ENCODE data around the gene XCL1.

GRCh38 chr1:167263812-167264477 is 43.3 kb downstream of the POU2F1 start:
- PRO-cap, 2 experiments: no peak in any of the 2 experiments

DNA sequence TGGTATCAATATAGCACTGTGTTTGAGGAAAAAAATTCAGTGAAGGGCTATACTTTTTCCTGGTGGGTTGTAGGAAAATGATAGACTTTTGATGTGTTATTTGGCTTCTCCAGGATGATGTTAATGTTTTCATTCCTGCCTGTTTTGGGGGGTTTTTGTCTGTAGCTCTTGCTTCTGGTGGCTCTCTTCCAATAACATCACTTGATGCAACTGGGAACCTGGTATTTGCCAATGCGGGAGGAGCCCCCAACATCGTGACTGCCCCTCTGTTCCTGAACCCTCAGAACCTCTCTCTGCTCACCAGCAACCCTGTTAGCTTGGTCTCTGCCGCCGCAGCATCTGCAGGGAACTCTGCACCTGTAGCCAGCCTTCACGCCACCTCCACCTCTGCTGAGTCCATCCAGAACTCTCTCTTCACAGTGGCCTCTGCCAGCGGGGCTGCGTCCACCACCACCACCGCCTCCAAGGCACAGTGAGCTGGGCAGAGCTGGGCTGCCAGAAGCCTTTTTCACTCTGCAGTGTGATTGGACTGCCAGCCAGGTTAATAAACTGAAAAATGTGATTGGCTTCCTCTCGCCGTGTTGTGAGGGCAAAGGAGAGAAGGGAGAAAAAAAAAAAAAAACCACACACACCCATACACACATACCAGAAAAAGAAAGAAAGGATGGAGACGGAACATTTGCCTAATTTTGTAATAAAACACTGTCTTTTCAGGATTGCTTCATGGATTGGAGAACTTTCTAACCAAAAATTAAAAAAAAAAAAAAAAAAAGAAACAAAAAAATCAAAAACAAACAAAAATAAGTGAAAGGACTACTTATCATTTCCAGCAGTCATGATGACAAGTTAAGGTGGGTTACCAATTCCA is 102.8 kb downstream of the CD247 start:
- PRO-cap, 2 experiments: no peak in any of the 2 experiments

DNA sequence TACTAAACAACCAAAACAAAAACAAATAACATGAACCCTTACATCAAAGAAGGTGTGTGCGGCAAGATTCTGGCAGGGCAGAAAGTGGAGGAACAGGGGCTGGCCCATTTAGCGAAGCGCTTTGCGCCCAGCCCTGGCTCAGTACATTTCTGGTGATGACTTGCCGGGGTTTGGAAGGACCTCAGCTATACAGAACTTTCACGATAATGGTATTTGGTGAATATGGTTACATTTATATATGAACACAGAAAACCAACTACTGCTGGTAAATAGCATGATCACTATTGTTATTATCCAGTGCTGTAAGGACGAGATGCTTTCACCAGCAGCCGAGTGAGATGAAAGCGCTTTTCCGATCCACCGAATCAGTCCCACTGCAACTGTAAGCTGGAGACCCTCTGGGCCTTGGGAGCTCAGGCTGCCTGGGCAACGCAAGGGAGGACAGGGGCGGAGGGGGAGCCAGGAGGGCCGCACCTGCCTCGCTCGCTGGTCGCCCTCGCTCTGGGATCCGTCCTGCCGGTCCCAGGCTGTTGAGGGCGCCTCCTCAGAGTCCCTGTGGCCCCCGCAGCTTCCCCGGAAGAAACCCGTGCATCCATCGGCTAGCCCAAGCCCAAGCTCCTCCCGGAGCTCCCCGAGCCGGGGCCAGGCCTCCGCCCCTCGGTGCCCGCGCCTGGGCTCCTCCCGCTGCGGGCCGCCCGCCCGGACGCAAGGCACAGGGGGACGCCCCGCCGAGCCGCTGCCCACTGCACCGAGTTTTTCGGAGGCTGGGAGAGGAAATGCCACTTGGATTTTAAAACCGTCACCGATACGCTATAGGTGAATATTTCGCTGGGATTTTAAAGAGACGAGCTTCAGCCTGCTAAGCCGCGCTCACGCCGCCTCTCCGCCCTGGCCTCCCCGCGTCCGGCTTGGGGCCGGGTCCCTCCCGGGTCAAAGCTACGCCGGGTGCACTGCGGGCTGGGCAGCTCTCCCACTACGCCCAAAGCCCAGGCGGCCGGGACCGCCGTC is 63.6 kb downstream of the CD247 start:
- PRO-cap, 2 experiments: peak in 2 of 2 experiments; most common plus-strand start position 684 of the sequence (in 2); most common minus-strand start position 620 of the sequence (in 2)

- PRO-cap, 2 experiments: no peak in any of the 2 experiments
These were observed 3.0 kb downstream of the CD247 start for GRCh38 chr1:167515243-167515894.

DNA sequence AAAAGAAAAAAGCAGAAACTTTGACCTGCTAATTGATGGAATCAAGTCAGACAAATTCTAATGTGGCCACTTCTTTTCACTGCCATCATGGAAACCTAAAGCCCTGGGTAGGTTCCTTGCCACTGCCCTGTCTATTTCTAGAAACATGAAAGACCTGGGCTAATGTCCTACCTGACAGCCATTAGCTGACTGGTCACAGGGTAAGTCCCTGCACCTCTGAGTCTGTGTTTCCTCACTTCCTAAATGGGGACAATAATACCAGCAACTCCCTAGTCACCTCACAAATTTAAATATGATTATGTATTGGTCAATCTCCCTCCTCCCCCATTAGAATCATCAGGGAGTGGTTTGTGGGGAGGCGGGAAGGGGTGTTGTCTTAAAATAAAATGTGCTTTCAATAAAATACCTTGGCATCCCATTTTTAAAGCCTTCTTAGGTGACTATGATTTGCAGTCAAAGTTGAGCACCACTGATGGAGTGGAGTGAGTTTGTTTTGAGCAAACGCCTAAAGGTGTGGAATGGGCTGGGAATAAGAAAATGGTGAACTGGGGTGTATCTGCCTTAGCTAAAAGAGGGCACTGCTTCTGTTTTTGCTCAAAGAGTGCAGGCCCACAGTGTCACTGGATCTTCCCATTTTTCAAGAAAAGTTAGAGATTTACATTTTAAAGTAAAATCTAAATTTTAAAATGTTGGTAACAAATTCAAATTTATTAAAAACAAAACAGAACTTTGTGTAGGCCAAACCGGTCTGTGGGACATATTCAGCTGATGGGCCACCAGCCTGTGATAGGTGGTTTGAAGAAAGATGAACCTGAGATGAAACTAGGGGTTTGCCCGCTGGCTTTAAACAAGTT is 2.0 kb downstream of the CREG1 start:
- PRO-cap, 2 experiments: peak in 1 of 2 experiments; most common minus-strand start position 245 of the sequence (in 1)

DNA sequence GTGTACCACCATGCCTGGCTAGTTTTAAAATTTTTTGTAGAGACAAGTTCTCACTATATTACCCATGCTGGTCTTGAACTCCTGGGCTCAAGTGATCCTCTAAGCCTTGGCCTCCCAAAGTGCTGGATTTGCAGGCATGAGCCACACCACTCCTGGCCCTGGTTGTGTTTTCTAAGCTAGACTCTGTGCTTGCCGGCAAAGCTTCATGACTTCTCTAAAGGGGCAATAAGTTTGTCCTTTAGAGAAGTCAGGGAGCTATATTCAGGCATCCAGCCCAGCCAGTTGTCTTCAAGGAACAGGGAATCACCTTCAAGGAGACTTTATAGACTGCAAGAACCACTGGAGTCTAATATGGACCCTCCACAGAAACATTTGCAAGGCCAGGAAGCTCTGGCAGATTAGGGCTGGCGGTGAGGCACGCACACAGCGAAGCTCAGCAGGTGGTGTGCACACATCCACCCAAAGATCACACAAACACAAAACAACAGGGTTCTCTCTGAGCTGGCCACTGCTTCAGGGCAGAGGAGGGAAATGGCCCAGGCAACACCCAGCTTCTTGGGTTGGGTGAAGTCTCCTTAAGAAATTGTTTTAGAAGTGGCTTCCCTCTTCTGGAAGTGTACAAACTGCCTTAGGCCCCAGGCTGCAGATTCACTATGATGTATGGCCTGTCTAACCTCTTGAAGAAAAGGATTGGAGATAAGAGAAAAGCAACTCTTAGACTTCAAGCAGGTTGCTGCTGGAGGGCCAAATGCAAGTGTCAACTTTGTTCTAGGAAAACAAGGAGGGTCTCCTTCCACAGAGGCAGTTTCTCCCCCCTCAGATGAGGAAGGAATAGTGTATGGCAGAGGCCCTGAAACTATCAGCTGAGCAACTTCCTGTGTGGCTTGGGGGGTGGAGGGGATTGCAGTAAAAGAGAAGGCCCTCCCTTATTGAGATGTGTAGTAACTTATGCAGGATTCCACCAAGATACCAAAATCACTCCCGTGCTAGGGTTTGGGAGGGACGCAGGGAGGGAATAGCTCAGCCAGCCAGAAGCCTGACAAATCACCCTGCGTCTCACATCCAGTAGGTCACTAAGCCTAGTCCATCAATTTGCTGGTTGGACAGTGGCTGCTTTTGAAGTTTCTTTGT is 2.0 kb downstream of the RCSD1 start:
- PRO-cap, 2 experiments: no peak in any of the 2 experiments

DNA sequence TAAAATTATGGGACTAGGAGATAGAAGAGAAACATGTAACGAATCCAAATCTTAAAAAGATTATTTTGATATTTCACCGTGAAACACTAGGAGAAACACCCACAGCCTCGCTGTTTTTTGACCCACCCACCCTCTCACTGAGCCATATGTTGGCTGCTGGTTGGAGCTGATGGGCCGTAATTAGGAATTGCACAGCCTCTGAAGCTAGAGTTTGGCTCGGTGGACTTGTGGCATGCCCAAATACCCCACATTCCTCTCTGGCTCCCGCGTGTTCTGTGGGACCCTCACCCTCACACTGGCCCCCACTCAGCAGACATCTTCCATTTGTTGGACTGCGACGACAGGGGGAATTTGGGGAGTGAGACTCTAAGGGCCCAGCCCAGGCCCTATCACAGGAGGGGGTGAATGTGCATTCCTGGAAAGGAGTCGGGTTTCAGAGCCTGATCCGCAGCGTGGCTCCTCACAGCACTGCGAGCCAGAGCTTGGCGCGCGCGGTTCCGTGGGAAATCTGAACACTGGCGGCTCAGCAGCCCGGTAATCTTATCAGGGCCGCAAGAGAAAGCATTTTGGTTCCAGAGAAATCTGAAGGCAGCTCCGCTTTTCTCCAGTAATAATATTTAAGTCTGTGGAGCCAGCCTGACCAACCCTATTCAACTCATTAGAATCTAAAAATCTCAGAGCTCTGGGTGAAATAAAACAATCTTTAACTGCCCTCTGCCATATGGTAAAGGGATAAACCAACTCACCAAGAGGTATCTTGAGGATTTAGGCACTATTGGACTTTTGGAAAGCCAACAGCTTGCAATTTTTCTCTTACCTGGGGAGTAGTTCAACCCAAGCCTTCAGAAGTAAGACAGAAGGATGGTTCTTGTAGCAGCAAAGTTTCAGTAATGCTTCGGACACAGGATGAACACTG is 5.3 kb downstream of the RCSD1 start:
- PRO-cap, 2 experiments: peak in 1 of 2 experiments; most common plus-strand start position 463 of the sequence (in 1); most common minus-strand start position 342 of the sequence (in 1)

DNA sequence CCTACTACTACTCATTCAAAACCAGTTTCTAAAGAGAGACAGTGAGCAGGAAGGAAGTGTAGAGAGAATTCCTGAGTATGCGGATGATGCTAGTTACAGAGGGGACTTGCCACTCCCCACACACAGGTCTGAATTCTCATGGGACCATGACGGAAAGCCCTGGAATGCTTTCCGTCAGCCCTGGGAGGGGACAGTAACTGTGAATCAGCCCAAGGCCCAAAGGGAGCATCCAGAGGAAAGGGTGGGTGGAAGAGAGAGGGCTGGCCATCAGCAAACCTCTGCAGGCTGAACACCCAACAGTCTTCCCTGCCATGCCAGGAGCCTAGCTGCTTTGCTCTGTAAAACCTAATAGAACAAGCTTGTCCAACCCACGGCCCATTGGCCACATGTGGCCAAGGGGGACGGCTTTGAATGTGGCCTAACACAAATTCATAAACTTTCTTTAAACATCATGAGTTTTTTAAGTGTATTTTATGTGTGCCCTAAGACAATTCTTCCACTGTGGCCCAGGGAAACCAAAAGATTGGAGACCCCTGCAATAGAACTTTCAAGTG is 36.5 kb downstream of the RCSD1 start:
- PRO-cap, 2 experiments: peak in 2 of 2 experiments; most common plus-strand start position 232 of the sequence (in 2)

- PRO-cap, 2 experiments: peak in 2 of 2 experiments; most common plus-strand start chr1:167714719 (in 2); most common minus-strand start chr1:167714316 (in 2)
These were observed 7.5 kb upstream of the MPZL1 start for GRCh38 chr1:167714136-167714787.

GRCh38 chr1:167714788-167715741 is 6.7 kb upstream of the MPZL1 start:
- PRO-cap, 2 experiments: peak in 2 of 2 experiments; most common plus-strand start chr1:167715634 (in 1); most common minus-strand start chr1:167715562 (in 2)

DNA sequence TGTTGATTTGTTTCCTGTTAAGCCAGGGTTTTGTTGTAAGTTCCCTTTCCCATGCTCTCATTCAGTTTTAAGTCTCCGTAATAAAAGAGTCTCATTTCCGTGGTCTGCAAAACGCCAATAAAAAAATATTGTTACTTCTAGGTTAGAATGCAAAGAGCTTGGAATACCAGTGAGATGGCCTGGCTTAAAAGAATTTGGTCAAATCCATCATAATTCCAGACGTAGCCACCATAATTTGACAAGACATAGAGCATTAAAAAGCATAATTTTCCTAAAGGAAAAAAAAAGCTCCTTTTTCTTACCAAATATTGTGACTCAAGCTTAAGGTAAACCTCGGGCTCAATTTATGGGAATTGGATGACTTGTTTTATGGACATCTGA is 909 bp downstream of the MPZL1 start:
- PRO-cap, 2 experiments: no peak in any of the 2 experiments

- PRO-cap, 2 experiments: no peak in any of the 2 experiments
These were observed 51.3 kb downstream of the MPZL1 start for GRCh38 chr1:167772935-167773653.

DNA sequence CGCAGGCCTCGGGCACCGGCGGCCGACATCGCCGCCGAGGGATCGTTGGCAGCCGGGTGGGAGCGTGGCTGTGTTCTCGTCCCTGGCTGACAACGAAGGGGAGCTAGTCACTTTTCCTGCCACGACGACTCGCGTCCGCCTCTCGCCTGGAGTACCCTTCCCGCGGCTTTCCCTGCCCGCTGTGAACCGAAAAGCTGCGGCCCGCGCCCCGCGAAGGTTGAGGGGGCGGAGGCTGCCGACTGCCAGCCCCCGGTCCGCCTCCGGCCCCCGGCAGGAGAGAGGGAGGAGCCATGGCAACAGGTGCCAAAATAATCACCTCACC is 709 bp upstream of the DCAF6 start:
- PRO-cap, 2 experiments: peak in 2 of 2 experiments; most common minus-strand start position 183 of the sequence (in 2)

DNA sequence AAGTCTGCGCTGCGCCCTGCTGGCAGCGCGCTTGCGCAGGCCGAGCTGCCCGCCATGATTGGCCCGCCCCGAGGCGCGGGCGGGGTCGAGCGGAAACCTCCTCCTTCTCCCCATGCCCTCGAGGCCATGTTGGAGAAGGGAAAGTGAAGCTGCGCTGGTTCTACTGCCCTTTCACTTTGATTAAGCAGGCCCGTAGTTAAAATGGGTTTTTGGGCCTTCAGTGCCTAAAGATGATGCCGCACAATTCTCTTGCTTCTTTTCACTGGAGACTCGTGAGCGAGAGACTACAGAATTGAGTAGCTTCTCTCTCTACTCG is 390 bp upstream of the DCAF6 start:
- PRO-cap, 2 experiments: peak in 2 of 2 experiments; most common plus-strand start position 127 of the sequence (in 2)

DNA sequence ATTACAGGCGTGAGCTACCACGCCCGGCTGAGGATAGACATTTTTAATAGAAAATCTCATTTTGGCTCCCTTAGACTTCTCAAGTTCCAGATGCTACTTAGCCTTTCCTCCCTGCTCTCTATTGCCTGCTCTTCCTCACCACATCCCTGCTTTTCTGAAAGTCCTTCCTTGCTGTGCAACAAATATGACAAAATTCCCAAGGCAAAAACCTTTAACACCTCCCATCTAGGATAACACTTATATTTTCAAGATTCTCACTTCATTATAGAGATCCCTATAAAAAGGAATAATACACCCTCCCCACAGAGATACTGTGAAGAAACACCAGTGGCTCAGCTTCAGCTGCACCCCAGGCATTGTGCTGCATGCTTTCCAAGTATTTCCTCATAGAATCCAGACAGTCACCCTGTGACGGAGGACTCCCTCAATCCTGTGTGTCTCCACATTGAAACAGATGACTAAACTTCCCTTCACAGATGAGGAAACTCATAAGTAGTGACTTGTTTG is 55.5 kb downstream of the GPR161 start:
- PRO-cap, 2 experiments: no peak in any of the 2 experiments

- PRO-cap, 2 experiments: no peak in any of the 2 experiments
These were observed 5.8 kb downstream of the TIPRL start for GRCh38 chr1:168184684-168184929.

DNA sequence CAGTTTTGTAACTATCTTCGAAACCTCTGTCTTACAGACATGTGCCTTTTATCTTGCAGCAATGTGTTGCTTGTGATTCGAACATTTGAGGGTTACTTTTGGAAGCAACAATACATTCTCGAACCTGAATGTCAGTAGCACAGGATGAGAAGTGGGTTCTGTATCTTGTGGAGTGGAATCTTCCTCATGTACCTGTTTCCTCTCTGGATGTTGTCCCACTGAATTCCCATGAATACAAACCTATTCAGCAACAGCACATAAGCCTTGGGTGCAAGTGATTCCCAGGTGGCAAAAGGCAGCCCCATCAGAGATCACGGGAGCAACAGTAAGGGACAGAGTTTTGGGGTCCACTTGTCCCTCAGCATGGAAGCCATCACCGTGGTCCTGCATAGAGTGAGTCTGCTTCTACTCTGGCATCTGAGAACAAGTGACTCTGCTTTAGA is 16.8 kb downstream of the SFT2D2 start:
- PRO-cap, 2 experiments: no peak in any of the 2 experiments

DNA sequence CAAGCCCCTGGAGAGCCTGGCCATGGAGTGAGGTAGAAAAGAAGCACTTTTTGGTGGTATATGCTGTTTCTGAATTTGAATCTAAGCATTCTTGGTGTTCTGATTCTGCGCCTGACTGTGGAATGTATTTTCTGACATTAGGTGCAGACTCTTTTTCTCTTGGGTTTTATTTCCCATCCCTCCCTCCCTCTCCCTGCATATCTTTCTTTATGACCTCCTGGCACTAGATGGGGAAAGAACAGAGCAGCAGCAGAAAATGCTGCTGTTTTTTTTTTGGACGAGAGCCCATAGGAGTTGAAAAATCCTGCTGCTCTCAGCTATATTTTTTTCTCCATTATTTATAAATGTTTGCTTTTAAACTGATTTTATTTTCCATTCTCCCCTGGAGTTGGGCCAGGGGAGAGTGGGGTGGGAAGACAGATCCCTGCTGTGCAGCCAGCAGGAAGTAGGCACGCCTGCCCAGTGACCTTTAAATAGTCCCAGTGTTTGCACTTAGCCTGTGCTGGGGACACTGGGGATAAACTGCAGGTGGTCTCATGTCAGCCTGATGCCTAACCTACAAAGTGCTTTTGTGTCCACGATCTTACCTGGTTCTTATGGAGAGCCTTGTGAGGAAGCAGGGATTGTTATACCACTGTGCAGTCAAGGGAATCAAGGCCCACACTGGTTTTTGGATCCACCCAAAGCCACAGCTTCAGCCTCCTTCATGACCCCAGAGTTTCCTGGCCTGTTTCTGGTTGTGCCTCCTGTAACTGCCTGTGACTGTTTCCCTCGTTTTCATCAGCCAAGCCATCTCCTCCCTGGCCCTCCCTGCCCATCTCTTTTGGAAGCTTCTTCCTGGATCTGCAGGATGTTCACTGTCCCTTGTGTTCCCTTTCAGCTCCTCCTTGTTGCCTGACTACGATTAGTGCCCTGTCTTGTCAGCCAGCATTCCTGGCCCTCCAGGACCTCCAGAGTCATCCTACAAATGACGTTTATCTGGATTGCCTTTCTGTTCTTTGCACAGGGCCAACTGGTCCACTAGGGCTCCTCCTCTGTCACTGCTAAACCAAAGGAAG is 17.6 kb downstream of the SFT2D2 start:
- PRO-cap, 2 experiments: no peak in any of the 2 experiments

- PRO-cap, 2 experiments: no peak in any of the 2 experiments
These were observed at the start of gene XCL1 for GRCh38 chr1:168576428-168576863. TSS of gene XCL1 (plus strand) at chr1:168576605.

DNA sequence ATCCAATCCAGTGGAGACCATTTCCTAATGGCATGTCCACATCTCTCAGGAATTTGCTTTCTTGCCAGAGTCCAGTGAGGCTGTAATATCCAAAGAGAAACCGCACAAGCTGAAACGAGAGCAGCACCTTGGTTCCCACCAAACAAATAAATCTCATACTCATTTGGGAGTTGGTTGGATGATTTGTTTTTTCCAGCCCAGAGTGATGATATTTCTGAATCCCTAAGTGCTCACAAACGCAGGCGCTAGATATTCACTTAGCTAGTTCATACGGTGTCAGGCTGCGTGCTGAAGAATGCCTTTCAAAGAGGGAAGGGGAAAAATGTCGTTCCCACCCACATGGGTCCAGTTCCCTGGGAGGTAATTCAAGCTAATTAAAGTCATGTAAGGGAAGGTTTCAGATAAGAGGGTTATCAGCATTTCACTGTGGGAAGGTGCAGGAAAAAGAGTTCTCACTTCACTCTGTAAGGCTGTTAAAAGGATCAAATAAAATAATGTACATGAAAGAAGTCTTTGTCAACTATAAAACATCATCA is 19.5 kb downstream of the DPT start:
- PRO-cap, 2 experiments: no peak in any of the 2 experiments

All from right ventricle myocardium (tissue), 1 donor.